GM06990 (cell line): ENCODE data around the genes MYRF and HNRNPUL2.

GRCh38 chr11:61477659-61478077 lies 3.3 kb upstream of the PPP1R32 start:
- RRBS: 13% methylated on average over 10 of the region's 18 CpGs

DNA sequence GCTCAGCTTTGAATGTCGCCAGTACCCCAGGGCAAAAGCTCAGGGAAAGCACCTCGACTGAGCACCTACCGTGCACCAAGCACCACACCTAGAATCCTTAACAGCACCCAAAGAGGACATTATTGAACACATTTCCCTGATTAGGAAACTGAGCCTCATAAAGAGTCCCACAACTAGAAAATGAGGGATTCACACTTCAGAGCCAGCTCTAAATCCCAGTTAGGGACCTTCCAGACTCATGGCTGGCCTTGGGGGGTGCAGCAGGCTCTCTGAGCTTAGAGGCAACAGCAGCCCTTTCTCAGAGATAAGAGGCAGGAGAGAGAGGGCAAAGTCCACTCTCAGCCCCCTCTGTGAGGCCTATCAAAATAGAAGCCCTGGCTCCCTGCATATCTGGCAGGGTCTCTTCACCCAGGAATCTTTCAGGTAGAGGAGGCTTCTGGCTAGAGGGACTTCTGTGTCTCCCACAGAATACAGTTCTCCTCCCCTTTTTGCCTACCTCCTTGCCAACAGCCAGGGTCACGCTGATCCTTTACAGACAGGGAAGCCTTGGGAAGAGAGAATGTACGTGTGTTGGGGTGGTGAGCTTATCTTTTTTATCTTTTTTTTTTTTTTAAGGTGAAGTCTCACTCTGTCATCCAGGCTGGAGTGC lies 13.3 kb upstream of the DAGLA start:
- RRBS: no CpG with 5 or more reads among the region's 5 CpGs

DNA sequence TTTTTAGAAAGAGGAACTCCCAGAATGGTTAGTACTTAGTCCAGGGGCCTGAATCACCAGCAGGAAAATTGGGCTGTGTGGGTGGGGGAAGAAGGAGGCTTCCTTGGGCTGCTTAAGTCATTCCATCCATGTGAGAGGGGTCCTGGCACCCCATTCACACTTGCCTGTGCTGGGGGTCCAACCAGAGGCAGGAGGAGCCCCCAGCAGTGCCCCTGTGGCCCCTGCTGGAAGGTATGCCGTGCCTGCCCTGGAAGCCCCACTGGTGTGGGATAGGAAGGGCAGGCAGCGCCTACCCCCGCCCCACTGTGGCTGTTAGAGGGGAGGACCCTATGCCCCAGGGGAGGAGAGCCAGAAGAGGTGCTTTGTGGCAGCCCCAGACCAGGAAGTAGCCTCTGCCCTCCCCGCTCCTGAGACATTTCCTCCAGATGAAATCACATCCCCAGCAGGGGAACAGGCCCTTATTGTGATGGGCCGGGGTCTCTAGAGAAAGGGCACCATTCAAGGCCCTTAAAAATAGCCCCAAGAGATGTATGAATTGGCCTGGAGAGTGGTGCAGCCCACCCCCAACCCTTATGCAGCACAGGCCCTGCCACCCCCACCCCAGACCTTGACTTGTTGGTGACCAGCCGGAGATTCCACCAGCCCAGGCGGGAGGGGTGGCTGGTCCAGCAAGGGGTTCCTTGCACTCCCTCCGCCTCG lies 35.5 kb upstream of the MYRF start:
- RRBS: no CpG with 5 or more reads among the region's 9 CpGs

DNA sequence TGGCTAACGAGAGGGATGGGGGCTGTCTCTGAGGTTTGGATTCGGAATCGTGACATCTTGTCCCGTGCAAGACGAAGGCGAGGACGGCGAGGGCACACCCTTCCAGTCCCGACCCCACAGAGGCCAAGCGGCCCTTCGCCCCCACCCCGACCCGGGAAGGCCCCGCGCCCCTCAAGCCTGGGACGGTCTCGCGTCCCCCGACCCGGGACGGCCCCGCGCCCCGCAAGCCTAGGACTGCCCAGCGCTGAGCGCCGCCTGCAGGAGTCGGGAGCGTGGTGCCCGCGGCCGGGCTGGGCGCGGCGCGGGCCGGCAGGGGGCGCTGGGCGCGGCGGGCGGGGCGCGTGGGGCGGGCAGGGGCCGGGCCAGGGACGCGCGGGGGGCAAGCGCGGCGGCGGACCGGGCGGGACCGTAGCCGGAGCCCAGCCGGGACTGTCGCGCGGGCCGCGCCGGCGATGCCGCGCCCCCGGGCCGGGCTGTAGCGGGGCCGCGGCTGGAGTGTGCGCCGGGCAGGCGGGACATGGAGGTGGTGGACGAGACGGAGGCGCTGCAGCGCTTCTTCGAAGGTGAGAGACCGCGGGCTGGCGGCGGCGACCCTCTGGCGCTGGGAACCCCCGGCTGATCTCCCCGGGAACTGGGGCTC lies at the start of gene MYRF:
Gene MYRF (plus strand): TSS at position 409 of the 640 bp plus-strand sequence.
- RRBS: 4% methylated on average over 46 of the region's 88 CpGs

- RRBS: no CpG with 5 or more reads among the region's 10 CpGs
Measured at GRCh38 chr11:61756403-61757204, 4.2 kb downstream of the MYRF start.

- RRBS: no CpG with 5 or more reads among the region's 4 CpGs
Measured at GRCh38 chr11:61804111-61804828, 11.6 kb downstream of the FEN1 start.

DNA sequence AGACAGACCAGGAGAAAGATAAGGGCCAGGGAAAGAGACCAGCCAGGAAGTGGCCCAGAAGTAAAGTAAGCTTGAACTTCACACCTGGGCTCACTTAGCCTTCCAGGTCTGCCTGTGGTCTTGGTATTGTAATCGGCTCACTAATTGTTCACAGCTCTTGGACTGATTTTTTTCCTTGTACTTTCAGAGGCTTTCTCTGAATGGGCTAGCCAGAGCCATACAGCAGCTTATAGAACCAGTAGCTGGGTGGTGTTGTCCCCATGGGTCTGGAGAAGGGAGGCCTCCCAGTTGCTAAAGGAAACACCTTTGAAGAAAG lies 10.1 kb downstream of the FADS3 start:
- RRBS: no CpG with 5 or more reads among the region's 1 CpG

DNA sequence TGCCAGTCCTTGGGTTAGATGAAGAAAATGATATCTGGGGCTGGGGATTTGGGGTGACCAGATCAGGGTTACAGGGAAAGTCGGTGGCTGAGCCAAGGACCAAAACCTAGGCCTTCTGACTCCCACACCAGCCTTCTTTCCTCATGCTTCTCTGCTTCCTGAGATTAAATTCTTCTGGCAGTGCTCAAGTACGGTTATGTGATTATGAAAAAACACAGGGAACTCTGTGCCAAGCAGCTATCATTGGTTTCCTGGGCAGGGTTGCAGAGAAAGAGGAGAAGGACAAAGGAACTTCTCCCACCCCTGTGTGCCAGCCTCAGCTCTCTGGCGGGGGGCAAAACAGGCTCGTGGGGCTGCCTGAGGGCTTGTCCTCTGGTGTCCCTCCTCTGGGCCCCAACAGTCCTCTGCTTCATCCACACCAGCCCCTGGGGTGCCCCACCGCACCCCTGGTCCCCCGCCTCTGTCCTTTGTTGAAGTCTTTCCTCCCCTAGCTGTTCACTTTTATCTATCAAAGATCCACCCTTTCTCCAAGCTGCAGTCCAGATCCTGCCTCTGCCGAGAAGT lies 11.3 kb upstream of the FTH1 start:
- RRBS: no CpG with 5 or more reads among the region's 7 CpGs

- RRBS: no CpG with 5 or more reads among the region's 1 CpG
Measured at GRCh38 chr11:62045533-62046014, 78.1 kb upstream of the FTH1 start.

DNA sequence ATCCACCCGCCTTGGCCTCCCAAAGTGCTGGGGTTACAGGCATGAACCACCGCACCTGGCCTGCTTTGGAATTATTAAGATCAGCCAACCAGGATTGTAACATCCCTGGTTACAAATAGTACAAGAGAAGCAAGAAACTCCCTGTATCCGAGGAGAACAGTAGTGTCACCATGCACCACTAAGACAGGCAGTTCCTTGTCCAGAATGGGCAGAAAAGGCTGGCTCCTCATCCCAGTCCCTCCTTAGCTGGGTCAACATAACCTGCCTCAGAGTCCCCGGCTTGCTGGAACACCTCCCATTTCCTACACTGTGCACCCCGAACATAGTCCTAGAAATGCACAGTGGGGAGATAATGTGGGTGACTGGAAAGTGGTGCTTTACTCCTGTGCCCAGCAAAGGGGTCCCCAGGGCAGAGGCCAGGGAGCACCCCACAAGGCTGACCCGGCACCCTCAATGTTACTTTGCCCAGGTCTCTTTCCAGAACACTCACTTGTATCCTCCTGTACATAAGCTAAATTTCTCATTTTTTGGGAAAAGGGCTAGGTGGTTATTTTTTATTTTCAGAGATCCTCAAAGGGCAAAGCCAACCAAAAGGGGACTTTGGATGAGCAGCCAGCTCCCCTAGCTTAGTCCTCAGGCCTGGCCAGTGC lies 77.0 kb upstream of the INCENP start:
- RRBS: no CpG with 5 or more reads among the region's 6 CpGs

DNA sequence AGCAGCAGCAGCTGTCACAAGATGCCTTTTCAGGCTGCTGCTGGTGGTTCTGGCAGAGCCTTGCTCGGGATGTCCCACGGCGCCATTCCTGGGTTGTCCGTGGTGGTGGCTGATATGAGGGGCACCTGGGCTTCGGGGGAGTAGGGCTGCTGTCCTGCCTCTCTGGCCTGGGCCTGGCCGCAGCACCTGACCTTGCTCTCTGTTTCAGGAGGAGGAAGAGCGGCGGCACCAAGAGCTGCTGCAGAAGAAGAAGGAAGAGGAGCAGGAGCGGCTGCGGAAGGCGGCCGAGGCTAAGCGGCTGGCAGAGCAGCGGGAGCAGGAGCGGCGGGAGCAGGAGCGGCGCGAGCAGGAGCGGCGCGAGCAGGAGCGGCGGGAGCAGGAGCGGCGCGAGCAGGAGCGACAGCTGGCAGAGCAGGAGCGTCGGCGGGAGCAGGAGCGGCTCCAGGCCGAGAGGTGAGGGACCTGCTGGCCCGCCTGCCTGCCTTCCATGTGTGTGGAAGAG lies 22.7 kb downstream of the INCENP start:
- RRBS: no CpG with 5 or more reads among the region's 34 CpGs

DNA sequence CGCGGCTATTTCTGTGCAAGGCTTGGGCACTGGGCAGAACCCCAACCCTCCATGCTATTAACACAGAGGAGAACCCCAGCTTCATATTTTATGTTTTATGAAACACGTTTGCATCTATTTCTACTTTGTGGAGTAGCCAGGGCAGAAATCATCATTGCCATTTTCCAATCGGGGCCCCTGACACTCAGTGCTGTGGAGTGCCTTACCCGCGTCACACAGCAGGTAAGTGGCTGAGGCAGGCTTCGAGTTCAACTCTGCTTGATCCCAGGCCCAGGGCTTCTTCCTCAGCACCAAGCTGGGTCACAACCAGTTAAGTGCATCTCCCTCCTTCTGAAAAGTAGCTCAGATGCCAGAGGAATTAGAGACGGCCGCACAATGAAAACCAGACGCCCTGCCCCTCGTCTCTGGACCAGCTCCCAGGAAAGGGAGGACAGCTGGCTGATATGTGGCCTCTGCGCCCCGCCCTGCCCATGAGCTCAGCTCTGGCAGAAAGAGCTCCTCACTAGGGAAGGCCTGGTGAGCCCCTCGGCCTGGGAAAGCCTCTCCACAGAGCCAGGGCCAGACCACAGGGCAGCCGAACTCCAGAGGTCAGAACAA lies 18.2 kb upstream of the SCGB1A1 start:
- RRBS: no CpG with 5 or more reads among the region's 15 CpGs

GRCh38 chr11:62502976-62503221 lies 43.7 kb downstream of the AHNAK start:
- RRBS: no CpG with 5 or more reads among the region's 4 CpGs

DNA sequence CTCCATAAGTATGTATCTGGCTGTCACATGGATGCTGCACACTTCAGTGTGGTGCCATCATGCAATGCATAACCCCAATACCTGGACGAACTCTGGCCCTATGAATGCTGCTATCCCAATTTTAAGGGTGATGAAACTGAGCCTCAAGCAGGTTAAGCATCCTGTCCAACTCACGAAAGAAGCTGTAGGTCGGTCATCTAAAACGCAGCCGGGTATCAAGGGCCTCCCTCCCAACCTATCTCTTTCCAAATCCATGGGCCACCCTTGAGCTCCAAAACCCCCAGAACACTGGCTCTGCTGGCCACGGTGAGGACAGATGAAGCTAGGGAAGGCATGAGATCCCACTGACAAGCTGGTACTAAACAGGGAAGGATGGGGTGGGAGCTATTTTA lies 32.1 kb downstream of the AHNAK start:
- RRBS: no CpG with 5 or more reads among the region's 6 CpGs

DNA sequence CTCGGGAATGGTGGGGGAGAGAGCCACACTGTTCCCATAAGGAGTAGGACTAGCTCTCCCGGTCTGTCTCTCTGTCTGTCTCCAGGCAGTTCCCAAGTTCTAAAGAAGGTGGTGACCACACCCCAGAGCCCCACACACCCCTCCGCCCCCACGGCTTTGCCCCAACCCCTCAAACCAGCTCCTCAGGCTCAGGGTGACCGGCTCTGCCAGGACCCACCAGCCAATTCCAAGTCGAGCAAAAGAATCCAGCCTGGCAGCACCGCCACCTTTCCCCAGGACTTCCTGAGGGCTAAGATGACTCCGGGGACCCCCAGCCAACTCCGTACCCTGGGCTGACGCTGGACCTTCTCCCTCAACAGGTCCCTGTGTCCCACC lies 2.7 kb downstream of the AHNAK start:
- RRBS: 33% methylated on average over 5 of the region's 10 CpGs

GRCh38 chr11:62572247-62572960 lies 1.3 kb downstream of the EEF1G start:
- RRBS: no CpG with 5 or more reads among the region's 14 CpGs

- RRBS: no CpG with 5 or more reads among the region's 7 CpGs
Measured at GRCh38 chr11:62599798-62600536, 1.7 kb downstream of the MTA2 start.

DNA sequence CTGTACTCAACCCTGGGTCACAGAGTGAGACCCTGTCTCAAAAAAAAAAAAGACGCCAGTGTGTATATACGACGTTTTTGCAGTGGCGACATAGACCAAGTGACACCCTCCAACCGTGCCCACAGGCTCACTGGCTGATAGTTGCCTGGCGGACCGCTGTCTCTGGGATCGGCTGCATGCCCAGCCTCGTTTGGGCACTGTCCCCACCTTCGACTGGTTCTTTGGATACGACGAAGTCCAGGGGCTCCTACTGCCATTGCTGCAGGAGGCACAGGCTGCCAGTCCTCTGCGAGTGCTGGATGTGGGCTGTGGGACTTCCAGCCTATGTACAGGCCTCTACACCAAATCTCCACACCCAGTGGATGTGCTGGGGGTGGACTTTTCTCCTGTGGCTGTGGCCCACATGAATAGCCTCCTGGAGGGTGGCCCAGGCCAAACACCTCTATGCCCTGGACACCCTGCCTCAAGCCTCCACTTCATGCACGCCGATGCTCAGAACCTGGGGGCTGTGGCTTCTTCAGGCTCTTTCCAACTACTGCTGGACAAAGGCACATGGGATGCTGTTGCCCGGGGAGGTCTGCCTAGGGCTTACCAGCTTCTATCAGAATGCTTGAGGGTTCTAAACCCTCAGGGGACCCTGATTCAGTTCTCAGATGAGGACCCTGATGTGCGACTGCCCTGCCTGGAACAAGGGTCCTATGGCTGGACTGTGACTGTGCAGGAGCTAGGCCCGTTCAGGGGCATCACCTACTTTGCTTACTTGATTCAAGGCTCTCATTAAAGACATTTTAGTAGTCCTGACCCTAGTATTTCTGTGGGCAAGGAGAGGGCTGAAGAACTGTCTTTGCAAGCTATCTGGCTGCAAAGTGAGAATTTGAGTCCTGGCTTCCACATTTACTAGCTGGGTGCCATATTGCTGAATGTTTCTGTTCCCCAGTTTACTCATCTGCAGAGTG lies 1.4 kb downstream of the CSKMT start:
- RRBS: no CpG with 5 or more reads among the region's 18 CpGs

- RRBS: no CpG with 5 or more reads among the region's 10 CpGs
Measured at GRCh38 chr11:62690406-62690982, 1.2 kb upstream of the LRRN4CL start.

DNA sequence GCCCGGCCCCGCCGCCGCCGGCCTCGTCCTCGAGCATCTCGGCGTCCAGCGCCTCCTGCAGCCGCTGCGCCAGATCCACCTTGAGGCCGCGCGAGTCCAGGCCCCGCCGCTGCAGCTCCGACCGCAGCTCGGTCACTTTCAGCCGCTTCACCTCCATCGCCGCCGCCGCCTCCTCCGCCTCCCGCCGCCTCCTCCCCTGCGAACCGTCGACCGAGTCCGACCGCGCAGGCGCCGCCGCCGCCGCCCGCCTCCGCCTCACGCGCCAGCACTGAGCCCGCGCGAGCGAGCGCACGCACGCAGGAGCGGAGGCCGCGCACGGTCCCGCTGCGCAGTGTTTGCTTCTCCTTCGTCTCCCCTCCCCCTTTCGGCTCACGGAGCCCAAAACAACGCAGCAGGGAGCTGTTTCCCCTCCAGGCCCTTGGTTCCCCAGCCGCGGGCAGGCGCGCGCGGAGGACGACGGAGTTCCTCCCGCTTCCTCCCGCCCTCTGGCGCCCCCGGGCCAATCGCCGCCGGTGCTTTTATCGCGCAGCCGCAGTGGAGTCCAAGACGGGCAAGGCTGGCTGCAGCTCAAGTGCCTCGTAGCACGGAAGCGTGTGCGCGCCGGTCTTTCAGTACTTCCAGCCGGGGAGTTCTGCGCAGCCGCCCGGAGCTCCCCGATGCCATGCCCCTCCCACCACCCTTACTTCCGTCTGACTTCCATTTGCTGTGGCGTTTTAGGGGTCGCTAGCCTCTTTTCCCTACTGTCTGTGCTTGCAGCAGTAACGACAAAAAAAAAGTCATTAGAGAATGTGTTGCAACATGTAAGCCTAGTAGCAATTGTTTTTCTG lies at the start of gene HNRNPUL2:
Gene HNRNPUL2 (minus strand): TSS at position 458 of the 827 bp plus-strand sequence.
- RRBS: 5% methylated on average over 10 of the region's 95 CpGs